NCI-H460 (cell line): ENCODE measurements around a stretch of chr10.

DNA sequence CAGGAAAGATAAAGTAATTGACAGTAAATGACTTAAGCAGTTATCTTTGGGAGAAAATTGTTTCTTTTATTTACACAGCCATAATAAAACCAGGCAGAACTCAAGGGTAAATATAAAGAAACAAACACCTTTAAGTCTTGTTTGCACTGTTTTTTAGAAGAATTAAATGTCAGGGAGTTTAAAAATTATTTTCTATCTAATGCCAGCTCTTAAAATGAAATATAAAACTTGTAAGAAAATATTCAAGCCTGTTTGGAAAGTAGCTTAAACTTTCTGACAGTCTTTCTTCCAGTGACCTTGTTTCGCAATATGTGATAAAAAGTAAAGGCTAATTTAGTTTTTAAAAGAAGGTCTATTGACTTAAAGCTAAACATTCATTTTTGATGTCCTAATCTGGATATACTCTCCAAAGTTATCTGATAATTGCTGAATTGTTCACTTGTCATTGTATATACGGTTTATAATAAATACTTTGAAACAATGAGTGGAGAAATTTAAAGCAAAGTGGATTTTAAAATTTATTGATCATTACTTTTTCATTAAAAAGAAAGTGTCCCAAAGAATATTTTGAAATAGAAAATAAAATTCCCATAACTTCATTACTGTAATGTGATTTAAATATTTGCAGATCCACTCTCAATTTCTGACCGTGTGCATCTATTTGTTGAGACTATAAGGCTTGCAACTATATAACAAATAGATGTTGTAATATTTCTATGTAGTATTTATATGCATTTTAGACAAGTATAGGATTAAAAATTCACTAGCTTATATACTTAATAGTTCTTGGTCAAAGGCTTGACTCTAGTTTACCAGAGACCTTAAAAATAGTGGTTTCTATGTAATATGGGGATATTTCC, 3.5 kb downstream of the HHEX start:
RAMPAGE:
- cytosol, long total RNA: no peak
- long total RNA: no peak
- nucleus, long total RNA: no peak

GRCh38 chr10:92742044-92743005, 52.6 kb downstream of the HHEX start:
RAMPAGE:
- cytosol, long total RNA: no peak
- long total RNA: no peak
- nucleus, long total RNA: no peak

DNA sequence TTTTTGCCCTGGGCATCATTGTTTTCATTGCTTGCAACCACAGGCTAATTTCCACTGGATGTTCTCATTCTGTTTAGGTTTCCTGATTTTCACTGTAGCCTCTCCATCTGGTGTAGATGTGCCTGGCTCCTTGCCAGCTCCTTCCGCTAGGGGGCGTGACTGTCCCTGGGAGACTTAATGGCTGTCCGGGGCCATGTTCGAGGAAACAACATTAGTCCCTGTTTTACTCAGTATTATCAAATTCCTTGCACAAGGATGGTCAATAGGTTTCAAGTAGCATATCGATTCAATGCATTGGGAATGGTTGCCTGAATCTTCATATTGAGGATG, 9.2 kb upstream of the EXOC6 start:
RAMPAGE:
- cytosol, long total RNA: no peak
- long total RNA: no peak
- nucleus, long total RNA: no peak

DNA sequence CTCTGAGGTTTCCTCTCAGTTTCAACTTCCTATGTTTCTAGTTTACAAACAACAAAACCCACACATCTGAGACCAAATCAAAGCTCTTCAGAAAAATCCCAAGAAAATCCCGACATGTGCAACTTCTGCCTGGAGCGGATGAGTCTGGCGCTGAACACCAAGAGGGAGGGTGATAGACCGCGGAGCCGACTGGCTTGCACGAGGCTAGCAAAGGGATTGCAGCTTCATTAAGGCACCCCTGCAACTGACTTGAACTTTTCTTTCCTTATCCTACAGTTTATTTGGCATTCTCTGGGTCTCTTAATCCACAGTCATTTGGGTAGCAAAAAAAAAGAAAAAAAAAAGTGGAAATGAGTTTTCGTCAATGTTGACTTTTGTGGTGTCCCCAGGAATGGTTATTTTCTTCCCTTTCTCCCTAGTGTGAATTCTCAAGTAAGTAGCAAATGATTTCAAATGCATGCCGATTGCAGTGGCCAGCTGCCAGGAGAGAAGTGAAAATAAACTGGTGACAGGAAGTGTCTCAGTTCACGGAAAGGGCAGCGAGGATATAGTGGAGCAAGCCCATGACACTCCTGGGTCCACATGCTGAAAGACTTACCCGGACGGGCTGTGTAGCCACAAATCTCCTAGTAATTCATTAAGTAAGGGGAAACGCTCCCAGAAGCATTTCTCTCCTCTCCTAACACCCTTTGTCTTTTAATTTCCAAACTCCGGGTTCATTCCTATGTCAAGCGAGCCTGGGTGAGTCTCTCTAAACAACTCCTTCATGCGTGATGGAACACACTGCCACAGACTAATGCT, 125.3 kb downstream of the CYP26A1 start:
RAMPAGE:
- cytosol, long total RNA: no peak
- long total RNA: no peak
- nucleus, long total RNA: no peak

RAMPAGE:
- cytosol, long total RNA: no peak
- long total RNA: no peak
- nucleus, long total RNA: no peak
Measured at GRCh38 chr10:93376637-93377531, 105.2 kb downstream of the MYOF start.

DNA sequence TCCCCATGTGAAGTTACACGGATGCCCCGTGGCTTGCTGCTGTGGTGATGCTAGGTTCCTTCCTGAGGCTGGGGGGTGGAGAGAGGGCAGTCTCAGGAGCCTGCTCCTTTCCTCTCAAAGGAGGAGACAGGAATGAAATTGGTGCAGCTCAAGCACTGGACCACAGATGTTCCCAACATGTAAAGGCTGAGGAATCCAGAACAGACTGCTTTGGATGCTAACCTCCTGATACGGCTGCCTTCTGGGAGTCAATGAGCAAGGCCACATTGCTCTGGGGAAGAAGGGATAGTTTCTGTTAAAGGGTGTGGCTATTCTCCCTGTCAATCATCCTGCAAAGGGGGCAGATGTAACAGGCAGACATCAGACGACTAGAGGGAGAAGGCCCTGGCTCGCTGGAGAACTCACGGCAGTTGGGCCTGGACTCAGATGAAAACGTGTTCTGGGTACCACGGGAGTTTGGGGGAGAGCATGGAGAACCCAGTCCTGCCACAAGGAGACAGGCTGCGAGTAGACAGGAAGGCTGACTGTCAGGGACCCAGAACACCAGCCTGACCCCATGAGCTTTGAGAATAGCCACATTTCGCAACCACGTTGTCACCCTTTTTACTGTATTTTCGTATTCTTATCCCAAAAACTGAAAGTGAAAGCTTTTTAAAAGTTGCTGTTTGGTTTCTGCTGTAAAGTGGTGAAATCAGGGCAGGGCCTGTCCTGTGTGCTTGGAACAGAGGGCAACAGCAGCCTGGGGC, 95.5 kb downstream of the MYOF start:
RAMPAGE:
- cytosol, long total RNA: no peak
- long total RNA: no peak
- nucleus, long total RNA: no peak

DNA sequence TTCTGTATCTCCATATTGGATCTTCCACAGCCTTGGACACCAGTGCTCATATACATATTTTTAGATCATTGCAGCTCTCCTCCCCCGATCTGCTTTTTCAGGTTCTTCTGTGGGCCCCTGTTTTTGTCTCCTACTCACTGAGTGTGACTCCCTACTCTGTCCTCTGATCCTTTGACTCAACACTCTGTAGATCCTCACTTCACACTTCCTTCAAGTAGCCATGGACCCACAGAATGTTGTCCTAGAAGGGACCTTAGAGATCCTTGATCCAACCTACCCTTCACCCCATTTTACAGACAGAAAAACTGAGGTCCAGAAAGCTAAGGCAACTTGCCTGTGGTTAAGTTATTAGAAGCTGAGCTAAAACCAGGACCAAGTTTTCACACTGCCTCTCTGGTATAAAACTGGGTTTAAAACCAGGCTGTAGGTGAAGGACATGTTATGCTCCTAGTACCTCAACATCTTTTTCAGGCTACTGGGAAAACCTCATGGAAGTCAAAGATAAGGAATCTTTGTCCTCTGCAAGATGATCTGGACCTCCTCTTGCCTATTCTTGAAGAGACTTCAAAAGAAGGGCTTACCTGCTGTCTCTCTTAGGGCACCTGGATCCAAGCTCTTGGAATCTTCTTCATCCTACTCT, 70.2 kb downstream of the MYOF start:
RAMPAGE:
- cytosol, long total RNA: no peak
- long total RNA: no peak
- nucleus, long total RNA: no peak

GRCh38 chr10:93701825-93702000, 679 bp downstream of the FRA10AC1 start:
RAMPAGE:
- cytosol, long total RNA: no peak
- long total RNA: no peak
- nucleus, long total RNA: no peak

DNA sequence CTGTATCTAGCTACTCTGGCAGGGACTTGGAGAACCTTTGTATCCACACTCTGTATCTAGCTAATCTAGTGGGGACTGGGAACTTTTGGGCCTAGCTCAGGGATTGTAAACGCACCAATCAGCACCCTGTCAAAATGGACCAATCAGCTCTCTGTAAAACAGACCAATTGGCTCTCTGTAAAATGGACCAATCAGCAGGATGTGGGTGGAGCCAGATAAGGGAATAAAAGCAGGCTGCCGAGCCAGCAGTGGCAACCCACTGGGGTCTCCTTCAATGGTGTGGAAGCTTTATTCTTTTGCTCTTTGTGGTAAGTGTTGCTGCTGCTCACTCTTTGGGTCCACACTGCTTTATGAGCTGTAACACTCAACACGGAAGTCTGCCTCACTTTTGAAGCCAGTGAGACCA, 48.0 kb upstream of the SLC35G1 start:
RAMPAGE:
- cytosol, long total RNA: no peak
- long total RNA: no peak
- nucleus, long total RNA: no peak

DNA sequence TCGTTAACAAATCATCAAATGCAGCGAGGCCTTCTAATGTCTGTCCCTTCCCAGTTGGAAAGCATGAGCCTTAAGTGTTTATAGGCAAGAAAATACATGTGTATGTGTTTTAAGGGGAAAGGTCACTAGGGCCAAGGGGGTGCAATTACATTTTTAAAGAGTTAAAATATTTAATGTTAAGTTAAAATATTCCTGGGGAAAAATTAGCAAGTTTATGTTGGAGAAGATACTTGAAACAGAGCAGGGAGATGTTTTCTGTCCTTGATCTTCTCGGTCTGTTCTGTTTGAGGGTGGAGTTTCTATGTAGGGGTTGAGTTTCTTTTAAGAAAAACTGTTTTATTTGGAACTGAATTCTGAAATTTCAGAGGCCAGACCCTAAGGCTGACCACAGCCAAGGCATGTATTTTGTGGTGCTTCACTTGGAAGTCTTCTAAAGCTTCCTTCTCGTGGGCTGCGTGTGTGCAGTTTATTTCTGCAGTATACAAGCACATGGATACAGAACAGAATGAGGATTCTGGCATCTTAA, 2.9 kb downstream of the SLC35G1 start:
RAMPAGE:
- cytosol, long total RNA: no peak
- long total RNA: no peak
- nucleus, long total RNA: no peak

RAMPAGE:
- cytosol, long total RNA: no peak
- long total RNA: no peak
- nucleus, long total RNA: no peak
Measured at GRCh38 chr10:93907430-93908017, 13.7 kb downstream of the SLC35G1 start.

GRCh38 chr10:94000501-94000969, 6.8 kb downstream of the PLCE1 start:
RAMPAGE:
- cytosol, long total RNA: no peak
- long total RNA: no peak
- nucleus, long total RNA: no peak

RAMPAGE:
- cytosol, long total RNA: no peak
- long total RNA: no peak
- nucleus, long total RNA: no peak
Measured at GRCh38 chr10:94006575-94007635, 13.2 kb downstream of the PLCE1 start.

GRCh38 chr10:94268659-94269182, 94.0 kb downstream of the NOC3L start:
RAMPAGE:
- cytosol, long total RNA: no peak
- long total RNA: no peak
- nucleus, long total RNA: no peak

RAMPAGE:
- cytosol, long total RNA: no peak
- long total RNA: no peak
- nucleus, long total RNA: no peak
Measured at GRCh38 chr10:94357053-94357806, 5.5 kb downstream of the NOC3L start.

GRCh38 chr10:94358033-94359321, 4.3 kb downstream of the NOC3L start:
RAMPAGE:
- cytosol, long total RNA: no peak
- long total RNA: no peak
- nucleus, long total RNA: no peak

DNA sequence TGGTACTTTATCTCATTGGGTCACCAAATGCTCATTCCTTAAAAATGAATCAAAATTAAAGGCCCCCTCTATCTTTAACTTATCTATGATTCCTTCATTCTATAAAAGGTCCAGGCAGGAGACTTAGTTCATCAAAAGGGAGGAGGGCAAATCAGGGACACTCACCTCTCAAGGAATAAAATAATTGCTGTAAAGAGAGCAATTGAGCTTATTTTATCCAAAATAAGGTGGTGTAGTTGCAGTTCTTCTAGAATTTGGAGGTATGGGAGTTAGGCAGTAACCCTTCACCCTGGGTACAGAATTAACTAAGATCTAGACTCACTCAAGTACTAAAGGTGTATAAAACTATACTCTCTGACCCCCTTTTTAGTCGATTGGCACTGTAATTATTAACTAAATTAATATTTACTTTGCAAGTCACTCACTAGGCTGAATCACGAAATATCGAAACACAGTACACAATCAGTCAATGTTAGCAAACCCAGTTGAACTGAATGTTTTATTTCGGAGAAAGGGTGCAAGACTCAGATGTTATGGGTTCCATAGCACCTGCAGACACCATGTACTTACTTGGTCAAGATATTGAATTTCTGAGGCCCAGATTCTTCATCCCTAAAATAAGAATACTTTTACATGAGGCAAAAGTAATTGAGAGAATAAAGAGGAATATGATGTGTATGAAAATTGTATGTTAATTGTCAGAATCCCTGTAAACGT, 14.7 kb upstream of the CYP2C19 start:
RAMPAGE:
- cytosol, long total RNA: no peak
- long total RNA: no peak
- nucleus, long total RNA: no peak

DNA sequence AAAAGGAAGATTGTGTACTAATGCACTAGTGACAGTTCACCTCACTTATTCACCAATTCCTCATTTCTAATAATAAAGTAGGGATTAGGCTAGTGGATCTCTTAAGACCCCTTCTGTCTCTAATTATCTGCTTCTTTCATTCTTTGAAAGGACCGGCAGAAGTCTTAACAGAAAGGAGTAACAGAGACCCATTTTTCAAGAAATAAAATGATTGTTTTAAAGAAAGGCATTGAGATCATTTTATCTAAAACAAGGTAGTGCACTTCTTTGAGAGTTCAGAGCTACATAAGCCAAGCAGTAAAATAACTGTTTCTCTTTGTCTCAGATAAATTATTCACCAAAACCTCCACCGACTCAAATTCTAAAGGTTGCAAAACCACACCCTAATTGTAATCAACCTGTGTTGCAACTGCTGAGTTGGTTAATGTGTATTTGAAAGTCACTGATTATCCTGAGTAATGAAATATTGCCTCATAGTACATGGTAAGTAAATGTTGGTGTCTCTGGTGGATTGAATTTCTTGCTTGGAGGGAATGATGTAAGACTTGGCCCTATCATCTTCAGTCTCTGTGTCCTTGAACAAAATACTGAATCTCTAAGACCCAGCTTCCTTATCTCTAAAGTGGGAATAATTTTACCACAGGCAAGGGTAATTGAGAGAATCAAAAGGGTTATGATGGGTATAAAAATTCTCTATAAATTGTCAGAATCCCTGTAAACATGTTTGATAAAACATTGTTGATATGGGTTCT, 35.9 kb upstream of the CYP2C9 start:
RAMPAGE:
- cytosol, long total RNA: no peak
- long total RNA: no peak
- nucleus, long total RNA: no peak

RAMPAGE:
- cytosol, long total RNA: no peak
- long total RNA: no peak
- nucleus, long total RNA: no peak
Measured at GRCh38 chr10:95236230-95236528, 42.1 kb downstream of the ACSM6 start.

DNA sequence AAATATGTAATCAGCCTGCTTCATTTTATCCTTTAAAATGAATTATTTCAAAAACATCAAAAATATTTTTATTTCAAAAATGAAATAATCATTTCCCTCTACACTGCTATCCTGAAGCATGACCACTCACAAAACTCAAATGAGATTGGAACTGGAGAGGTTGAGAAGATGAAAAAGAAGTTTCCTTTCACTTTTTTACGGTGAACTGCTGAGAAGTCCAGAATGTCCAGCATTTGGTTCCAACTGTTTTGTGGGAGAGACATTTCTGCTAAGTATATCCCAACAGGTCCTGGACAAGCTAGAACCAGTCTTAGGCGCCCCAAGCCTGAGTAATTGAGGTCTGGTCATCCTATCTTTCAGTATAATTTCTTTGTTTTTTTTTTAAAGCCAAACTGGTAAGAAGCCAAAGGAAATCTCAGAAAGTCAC, 15.3 kb downstream of the PDLIM1 start:
RAMPAGE:
- cytosol, long total RNA: no peak
- long total RNA: no peak
- nucleus, long total RNA: no peak